Hair follicular keratinocyte (primary cell): ENCODE measurements around a stretch of chr11.

DNA sequence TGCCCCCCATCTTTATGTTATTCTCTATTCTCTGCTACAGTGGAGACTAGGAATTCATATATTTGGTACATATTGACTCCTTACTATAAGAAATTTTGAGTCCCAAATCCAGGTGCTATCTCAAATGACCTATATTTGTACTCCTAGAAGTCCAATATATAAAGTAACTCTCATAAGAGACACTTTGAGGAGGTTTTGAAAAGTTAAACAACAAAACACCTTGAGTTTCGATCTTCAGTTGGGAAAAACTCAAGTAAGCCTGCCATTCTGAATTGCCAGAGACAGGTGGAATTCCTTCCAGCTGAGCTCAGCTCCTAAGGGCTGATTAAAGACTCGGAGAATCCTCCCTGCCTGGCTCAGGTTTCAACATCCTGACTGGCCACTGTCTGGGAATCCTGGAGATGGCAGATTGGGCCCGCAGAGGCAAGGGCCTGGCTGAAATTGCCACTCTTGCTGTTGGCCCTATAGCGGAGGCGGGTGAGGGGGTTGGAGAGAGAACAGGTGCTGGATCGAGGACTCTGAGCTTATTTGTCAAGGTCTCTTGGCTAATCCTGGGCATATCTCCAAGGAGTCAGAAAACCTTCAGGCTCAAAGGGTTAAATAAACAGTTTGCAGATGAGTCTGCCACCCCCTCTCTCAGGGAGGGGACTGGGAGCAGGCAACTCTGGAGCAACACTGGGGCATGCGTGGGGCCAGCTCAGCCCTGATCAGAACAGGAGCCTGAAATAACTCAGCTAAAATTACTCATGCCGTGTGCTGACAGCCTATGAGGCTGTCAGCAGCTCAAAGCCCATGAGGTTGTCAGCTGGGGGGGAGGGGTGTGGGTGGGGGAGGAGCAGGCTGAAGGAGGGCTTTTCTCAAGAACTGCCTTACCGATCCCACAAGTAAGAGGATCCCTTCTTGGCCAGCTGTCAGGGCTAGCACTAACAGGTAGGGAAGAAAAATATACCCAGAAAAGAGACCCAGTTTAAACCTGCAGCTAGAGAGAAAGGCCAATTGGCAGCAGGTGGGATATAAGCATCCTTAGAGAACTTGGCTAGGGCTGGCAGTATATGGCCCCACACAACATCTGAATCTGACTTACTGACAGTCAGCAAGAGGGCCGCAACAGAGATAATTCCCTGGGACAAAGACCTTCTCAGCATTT lies 14.7 kb upstream of the MFRP start:
- RAMPAGE, long total RNA, result no peak

DNA sequence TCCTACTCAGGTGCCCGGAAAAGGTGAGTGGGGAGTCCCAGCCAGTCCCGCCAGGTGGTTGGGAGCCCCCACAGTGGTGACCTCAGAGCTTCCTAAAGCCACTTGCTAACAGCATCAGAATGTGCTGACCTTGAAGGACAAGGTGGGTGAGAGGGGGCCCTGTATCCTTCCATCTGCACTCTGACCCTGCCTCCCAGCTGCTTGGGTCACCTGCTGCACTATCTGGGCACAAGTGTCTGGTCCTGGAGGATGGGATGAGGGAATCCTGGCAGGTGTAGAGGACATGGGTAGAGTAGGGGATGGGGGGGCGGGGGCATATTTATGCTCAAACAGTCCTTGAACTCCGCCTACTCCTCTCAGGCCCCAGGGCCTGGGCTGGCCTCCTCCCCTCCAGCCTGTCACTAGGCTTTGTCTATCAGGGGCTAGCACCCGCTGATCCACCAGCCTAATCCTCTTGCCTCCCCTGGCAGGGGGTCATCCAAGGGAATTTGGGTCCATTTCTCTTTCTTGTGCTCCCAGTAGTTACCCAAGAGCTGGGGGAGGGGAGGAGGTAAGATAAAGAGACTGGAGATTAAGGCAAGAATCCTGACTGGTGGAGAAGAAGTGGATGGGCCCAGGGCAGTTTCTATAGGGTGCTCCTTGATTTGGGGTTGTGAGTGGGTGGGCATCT lies 3.3 kb downstream of the USP2 start:
- RAMPAGE, long total RNA, result no peak

GRCh38 chr11:119422332-119423109 lies 451 bp downstream of the THY1 start:
- RAMPAGE, long total RNA, result no peak

GRCh38 chr11:119445796-119446211 lies 22.8 kb upstream of the THY1 start:
- RAMPAGE, long total RNA, result no peak

GRCh38 chr11:119461184-119461854 lies 38.3 kb upstream of the THY1 start:
- RAMPAGE, long total RNA, result no peak

- RAMPAGE, long total RNA, result no peak
Measured at GRCh38 chr11:119590610-119591704, 138.0 kb downstream of the NECTIN1 start.

DNA sequence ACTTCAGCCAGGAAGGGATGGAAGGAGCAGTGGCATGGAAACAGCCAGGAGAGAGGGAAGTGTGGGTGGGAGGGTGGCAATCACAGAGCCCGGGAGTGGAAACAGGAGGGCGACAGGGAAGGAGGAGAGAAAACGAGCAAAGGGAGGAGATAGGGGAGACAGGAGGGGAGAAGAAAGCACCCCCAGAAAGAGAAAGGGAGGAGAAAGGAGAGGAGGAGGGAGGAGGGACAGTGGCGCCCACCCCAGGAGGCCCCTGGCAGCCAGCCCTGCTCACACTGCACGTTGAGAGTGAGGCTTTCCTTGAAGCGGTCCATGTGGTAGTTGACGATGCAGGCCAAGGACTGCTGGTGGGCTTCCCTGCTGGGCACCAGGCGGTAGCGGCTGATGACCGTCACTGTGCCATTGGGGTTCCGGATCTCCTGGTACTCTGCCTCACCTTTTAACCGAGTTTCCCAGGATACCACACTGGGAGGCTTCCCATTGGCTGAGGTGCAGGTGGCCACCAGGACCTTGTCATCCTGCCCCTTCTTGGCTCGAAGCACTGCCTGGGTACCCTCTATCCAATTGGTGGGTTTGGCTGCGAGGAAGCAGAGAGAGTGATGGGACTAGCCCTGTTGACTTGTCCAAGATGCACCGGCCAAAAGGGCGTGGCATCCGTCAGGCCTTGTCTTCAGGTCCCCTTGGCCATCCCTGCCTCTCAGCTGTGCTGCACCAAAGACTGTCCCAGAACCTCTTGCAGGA lies 51.5 kb downstream of the NECTIN1 start:
- RAMPAGE, long total RNA, result no peak

- RAMPAGE, long total RNA, result no peak
Measured at GRCh38 chr11:119728476-119729074, 425 bp downstream of the NECTIN1 start.

DNA sequence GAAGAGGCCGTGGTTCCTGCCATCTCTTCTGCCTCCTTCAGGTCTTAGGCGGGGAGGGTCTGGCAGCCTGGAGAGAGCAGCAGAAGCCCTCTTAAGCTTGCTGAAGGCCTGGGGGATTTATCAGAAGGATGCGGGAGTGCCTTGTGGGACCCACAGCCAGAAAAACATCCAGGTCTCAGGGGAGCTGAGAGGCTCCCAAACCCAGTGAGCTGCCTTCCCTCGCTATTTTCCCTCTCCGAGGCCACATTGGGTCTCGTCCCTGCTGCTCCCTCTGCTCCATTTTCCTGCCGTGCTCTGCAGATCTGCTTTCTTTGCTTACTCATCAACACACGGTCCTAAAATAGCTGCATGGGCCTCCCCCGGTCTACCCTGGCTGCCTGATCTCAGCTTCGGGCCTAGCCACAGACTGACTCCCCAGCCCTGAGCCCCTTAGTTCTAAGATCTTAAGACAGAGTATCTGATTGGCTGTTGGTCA lies 53.5 kb upstream of the NECTIN1 start:
- RAMPAGE, long total RNA, result no peak

- RAMPAGE, long total RNA, result no peak
Measured at GRCh38 chr11:119964236-119964833, 173.6 kb downstream of the TRIM29 start.

GRCh38 chr11:119993931-119994271 lies 144.0 kb downstream of the TRIM29 start:
- RAMPAGE, long total RNA, result no peak

- RAMPAGE, long total RNA, result no peak
Measured at GRCh38 chr11:120185052-120186029, 25.5 kb upstream of the OAF start.

- RAMPAGE, long total RNA, result no peak
Measured at GRCh38 chr11:120193036-120193783, 17.6 kb upstream of the OAF start.

GRCh38 chr11:120197917-120198137 lies 13.0 kb upstream of the OAF start:
- RAMPAGE, long total RNA, result no peak

DNA sequence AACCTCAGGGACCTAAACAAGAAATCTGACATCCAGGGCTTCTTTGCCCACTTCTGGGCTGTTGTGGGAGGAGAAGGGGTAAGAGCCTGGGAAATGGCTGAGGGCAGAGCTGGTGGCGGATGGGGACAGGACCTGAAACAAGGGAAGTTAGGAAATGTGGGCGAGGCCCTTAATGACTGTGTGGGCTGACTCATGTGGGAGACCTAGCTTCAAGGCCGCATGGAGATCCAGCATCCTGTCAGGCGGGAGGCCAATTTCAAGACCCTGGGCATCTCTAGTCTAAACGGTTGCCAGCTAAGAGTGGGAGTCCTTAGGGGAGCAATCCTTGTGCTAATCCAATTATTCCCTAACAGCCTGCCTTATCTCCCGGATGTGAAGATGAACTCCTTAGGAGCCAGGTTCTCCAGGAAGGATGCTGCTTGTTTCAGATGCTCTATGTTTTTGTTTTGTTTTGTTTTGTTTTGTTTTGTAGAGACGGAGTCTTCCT lies 2.0 kb upstream of the OAF start:
- RAMPAGE, long total RNA, result no peak

DNA sequence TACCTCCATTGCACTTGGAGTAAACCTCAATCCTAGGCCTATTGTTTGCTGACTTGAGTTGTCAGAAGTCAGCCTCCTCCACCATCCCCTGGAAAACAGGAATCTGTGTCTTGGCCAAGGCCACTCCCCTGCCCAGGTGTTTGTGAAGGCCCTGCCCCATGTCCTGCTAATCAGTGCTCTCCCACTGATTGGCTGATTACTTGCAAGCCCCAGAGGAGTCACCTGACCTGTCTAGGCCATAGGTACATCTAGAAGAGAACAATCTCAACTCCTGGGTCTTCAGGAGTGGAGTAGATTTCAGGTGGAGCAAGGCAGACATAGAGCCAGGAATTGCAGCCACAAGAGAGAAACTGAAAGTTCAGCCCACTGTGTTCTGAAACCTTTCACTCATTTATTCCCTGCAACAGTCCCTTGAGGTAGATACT lies 10.3 kb downstream of the OAF start:
- RAMPAGE, long total RNA, result no peak

- RAMPAGE, long total RNA, result no peak
Measured at GRCh38 chr11:120304484-120304871, 20.6 kb upstream of the TLCD5 start.

DNA sequence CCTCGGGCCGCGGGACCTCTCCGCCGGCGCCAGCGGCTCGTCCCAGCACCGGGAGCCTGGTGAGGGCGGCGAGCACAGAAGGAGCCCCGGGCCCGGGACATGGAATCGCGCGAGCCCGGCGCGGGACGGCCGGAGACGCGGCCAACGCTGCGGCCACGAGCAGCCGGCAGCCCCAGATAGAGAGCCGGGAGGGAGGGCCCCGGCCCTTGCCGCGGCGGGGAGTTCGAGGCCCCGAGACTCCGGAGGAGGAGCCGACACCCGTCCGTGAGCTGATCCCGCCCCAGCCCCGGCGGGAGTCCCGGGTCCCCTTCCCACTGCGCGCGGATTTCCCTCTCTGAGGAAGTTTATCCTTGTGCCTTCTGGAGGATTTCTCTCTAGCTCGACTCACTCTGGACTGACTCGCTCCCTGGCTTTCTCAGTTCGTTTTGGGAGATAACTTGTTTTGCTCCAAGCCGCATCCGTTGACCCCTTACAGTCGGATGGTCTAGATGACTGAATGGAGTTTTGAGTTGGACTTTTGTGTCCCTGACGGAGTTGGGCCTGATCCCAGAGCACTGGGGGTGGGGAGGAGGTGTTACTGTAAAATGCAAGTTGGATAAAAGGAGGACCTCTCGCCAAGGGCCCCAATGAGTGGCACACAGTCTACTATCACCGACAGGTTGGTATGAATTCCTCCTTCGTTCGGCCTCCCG lies 551 bp downstream of the ARHGEF12 start:
- RAMPAGE, long total RNA, result no peak

- RAMPAGE, long total RNA, result no peak
Measured at GRCh38 chr11:120400706-120401245, 64.6 kb downstream of the ARHGEF12 start.

DNA sequence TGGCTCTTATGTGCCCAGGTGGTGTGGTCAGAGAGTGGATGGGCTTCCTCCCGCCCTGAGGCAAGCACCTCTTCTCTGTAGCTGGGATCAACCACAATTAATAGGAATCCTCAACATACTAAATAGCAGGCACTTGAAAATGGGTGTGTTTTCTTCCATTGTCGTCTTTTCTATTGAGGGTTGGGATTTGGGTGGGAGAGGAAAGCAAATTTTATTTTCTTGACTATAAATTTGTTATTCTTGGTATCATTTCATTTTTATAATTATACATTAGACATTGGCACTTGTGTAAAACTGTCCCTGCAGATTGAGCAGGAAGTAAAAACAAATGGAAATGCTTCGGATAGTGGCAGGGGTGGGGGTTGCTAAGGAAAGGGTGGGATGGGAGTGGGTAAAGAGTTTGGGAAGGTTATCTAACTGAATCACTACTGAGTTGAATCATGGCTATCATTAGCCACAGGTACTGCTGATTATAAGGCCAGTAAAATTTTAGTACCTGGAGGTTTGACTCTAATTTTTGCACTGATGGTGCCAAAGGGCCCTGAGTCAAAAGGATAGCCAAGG lies 25.8 kb upstream of the GRIK4 start:
- RAMPAGE, long total RNA, result no peak